M059J (cell line): Measurements from ENCODE around the gene DR1.

DNA sequence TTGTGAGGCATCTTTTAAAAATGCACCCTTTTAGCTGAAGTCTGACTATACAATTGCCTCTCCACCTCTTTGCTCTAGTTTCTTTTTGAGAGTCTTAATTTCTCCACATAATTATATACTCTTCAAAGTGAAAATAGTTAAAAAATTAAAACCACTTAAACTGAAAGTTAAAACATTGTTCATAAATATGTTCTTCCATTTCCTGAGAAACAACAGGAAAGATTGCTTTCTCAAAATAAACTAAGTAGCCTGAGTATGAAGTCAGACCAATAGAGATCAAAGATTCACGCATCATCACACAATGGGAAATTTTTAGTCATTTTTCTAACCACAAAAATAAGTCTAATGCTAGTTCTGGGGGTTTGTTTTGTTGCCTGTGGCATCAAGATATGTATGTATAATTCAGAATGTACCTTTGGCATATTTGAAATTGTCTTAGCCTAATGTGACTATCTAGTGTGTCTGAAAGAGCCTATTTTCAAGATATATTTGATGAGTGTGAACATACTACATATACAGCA, 34.8 kb downstream of the LRRC8D start:
- RAMPAGE, long total RNA: no peak

GRCh38 chr1:89904092-89904604, 83.3 kb downstream of the LRRC8D start:
- RAMPAGE, long total RNA: no peak

- RAMPAGE, long total RNA: no peak
Measured at GRCh38 chr1:90607211-90607627, 109.9 kb downstream of the BARHL2 start.

DNA sequence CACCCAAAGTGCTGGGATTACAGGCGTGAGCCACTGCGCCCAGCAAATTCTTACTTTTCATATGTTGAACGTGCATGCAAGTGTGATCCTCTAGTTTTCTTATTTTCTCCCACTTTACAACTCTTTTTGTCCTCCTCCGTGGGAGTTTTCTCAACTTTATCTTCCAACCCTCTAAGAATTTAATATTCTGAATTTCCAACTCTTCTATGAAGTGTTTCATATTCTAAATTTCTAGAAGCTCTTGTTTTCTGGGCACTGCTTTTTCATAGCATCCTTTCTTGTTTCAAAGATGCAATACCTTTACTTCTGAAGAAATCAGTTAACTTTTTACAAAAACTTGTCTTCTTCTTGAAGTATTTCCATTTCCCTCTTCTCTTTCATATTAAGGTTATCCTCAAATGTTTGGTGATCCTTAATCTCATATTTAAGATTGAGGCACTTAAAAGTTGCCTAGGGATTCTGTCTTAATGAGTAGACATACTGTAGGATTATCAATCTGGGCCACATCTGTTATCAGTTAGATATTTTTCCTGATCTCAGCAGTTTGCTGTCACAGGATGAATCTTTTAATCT, 14.3 kb downstream of the ZNF644 start:
- RAMPAGE, long total RNA: no peak

- RAMPAGE, long total RNA: no peak
Measured at GRCh38 chr1:91731756-91732268, 154.1 kb downstream of the TGFBR3 start.

- RAMPAGE, long total RNA: no peak
Measured at GRCh38 chr1:91742849-91743472, 143.0 kb downstream of the TGFBR3 start.

- RAMPAGE, long total RNA: no peak
Measured at GRCh38 chr1:91745852-91746409, 140.0 kb downstream of the TGFBR3 start.

DNA sequence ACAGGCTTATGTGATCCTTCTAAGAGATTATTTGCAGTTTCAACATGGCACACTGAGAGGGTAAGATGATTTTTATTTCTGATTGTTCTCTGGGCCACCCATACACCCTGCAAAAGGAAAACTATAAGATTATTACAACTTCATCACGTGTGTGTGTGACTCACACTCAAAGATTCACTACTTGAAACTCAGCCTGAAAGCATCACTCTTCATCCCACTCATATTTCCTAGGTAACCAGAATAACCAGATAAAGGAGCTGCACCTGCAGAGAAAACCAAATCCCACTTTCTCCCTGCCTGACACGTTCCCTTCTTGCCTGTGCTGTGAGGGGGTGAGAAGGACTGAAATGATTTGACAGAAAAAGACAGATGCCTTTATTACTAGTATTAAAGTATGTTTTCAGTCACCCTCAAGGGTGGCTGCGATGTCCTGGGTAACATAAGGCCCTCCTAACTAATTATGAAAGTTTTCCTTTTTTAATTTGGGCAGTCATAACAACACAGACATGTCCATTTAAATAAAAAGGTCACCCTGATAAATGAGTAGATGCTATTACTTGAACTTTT, 131.6 kb downstream of the TGFBR3 start:
- RAMPAGE, long total RNA: no peak

DNA sequence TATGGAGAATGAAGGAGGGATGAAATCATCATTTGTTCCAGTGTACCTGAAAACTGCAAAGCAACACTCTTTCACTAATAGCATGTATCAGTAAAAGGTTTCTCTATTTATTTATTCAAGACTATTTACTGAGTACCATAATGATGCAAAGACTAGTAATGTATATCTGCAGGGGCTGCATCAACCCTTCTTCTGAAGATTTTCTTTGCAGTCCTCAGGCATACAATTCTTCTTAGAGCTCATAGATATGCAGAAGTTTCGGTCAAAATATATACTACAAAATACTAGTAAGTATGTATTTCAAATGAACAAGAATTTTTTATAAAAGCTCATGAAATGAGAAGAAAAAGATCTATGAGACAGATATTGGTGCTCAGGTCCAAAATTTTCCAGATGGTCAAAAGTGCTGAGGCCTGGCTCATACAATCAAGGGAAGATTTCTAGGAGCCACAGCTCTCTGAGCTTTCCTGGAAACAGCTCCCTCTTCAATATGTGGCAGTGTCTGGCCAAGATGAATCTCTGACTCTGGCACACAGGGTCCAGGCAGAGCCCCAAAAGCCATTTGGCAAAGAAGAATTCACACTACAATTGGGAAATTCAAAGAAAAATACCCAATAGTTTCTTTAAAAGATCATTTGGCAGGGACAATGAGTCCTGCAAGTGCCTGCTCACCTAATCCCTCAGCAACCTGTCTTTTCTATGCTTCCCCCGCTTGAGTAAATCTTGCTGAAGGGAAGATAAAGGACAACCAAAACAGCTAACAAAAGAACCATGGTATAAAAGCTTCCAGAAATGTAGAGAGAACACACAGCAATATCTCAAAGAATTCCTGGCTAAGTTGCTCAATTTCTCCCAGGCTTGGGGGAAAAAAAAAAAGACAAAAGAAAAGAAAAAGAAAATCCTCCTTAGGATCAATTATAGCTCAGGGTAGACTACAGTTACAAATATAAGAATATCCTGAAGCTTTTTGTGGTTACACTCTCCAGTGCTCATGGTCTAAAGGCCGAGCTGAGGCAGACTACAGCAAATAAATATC, 124.7 kb downstream of the TGFBR3 start:
- RAMPAGE, long total RNA: no peak

DNA sequence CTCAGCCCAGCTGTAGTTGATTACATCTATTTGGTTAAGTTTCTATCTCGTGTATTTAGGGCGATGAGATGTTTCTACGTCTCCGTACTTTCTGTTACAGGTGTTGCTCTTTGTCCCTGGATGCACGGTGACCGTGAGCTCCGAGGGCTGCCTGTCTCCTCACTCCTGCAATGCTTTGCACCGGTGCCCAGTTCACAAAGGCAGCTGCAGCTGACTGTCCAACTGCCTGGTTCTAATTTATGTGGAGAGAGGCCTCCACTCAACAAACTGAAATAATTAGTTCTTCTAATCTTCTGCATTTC, 108.3 kb downstream of the TGFBR3 start:
- RAMPAGE, long total RNA: no peak

GRCh38 chr1:91924066-91924696, 25.0 kb upstream of the BRDT start:
- RAMPAGE, long total RNA: no peak

DNA sequence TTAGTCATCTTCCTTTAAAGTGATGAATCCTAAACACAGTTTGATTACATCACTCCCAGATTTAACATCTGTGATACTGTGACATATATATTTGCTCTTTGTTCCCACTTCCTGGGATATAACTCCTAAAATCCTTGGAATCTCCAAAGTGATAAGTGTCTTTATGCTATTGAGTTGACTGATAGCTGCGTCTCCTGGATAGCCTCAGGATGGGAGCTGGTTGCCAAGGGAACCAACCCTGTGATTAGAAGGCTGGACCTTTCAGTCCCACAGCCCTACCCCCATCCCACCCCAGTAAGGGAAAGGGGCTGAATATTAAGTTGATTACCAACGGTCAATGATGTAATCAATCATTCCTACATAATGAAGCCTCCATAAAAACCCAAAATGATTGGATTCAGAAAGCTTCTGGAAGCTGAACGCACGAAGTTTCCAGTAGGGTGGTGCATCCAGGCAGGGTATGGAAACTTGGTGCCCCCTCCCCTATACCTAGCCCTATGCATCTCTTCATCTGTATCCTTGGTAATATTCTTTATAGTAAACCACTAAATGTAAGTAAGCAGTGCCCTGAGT, 21.4 kb downstream of the GLMN start:
- RAMPAGE, long total RNA: no peak

DNA sequence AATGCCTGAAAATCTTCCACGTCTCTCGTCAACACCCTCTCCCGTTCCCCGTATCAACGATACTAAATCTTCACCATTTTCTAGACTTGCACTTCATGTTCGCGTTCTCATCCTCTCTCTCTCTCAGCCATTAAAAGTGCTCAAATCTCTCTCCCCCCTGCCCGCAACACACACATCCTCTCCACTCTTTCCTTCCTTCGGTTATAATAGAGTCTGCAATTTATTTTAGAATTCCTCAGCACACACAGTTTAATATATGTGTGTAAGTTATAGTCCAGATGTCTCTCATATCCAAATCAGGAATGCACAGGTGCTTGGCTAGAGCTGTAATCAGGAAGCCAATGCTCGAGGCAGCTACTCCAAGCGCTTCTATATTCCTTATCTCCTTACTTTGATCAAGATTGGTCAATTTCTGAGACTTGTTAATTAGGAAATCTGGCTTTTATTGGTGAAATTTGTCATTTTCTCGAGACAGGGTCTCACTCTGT, 27.5 kb downstream of the RPL5 start:
- RAMPAGE, long total RNA: no peak

GRCh38 chr1:92960208-92960998, 859 bp downstream of the DIPK1A start:
- RAMPAGE, long total RNA: no peak

DNA sequence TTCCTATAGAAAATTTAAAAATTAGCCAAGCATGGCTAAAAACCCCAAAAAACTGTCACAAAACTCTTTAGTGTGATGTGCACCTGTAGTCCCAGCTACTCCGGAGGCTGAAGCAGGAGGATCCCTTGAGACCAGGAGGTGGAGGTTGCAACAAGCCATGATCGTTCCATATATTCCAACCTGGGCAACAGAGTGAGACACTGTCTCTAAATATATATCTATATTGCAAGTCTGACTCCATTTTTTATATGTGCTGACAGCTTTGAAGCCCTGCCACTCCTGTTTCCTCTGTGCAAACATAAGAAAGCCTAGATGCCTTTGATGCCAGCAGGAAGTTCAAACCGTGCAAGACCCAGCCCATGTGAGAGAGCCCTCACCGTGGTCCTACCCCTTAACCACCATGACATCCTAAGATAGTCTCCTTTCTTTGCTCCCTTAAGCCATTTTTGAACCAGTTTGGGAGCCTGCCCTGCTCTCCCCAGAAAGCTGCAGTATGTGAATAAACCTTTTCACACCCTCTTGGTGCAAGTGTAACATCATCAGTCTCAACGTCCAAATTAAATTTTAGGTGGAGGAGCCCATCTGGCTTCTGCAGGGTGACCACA, 3.7 kb upstream of the DIPK1A start:
- RAMPAGE, long total RNA: no peak

GRCh38 chr1:92990836-92991312, 29.6 kb upstream of the DIPK1A start:
- RAMPAGE, long total RNA: no peak

DNA sequence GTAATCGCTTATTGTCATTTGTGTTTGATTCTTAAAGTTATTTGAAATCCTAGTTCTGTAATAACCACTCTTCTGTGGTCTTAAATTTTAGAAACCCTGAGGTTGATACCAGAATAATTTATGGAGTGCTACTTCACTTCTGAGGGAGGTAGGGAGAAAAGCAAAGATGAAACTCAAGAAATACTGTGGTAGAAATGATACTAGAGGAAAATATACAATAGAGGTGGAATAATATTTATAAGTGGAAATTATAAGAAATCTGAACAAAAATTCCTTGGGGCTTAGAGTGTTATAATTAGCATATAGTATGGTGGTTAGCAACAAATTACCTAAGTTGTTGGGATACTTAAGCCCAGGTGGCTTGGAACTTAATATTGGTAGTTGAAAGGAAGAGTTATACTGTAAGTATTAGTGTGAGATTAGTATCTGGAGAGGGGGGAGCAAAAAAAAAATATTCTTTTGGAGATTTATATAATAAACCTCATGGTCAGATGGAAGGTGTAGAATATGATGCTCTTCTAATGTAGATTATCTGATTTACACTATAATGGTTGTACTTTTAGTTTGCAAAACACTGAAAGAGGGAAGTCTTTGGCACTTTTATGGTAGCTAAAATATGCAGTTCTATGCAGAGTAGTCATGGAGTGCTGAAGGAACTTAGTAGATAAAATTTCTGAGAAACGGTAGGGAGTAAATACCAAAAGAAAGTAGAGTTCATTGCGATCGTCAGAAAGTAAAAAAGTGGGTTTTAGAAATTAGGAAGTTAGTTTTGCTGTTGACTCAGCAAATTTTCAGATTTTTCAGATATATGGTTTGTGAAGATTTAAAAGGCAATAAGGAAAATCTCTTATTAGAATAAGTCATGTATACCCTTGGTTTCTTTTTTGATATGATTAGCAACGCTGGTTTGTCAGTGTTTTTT, 45.6 kb downstream of the MTF2 start:
- RAMPAGE, long total RNA: no peak

- RAMPAGE, long total RNA: no peak
Measured at GRCh38 chr1:93277468-93277667, 68.3 kb upstream of the DR1 start.

DNA sequence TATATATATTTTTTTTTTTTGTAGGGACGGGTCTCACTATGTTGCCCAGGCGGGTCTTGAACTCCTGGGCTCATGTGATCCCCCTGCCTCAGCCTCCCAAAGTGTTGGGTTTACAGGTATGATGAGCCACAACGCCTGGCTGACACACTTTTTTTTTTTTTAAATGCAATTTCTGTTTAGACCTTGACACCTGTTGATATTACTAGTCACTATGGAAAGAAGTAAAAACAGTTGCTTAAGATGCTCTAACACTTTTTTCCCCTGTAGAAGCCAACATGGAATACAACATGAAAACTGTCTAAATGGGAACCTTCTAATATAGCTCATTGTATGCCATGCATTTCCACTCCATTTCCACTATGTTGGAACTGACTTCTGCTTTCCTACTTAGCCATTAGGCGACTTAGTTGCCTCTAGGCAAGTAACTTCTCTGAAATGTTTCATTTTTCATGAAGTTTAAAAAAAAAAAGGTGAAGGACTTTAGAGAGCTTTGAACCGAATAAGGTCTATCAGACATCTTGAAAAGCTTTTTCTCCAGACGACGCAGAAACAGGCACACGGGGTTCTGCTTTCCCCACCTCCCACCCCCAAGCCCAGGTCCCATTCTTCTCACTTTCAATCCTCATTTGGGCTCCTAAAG, 717 bp upstream of the DR1 start:
- RAMPAGE, long total RNA: no peak

DNA sequence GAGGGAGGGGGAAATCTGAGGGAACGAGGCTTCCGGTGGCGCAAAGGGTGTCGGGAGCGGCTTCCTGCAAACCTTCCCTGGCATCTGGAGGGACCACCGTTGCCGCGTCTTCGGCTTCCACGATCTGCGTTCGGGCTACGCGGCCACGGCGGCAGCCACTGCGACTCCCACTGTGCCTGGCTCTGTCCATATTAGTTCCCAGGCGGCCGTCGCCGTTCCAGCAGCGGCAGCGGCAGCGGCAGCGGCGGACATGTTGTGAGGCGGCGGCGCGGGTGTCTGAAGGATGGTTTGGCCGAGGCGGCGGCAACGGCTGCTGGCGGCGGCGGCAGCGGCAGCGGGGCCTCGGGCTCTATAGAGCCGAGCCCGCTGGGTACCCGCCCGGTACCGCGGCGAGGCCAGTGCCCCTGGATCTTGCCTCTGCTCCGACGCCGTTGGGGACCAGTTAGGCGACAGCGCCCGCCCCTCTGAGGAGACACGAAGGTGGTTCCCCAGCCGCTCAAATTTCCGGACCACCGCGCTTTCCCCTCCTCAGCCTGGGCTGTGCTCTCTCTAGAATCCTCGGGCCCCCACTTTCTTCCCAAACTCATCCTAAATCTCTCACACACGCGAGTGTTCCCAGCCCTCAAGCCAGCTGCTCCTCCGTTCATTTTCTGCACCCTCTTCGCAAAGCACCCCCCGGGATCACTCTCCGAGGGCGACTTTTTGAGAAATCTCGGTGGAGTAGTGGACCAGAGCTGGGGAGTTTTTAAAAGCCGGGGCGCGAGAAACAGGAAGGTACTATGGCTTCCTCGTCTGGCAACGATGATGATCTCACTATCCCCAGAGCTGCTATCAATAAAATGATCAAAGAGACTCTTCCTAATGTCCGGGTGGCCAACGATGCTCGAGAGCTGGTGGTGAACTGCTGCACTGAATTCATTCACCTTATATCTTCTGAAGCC, at the start of gene DR1:
DR1 (plus strand) TSS at position 41 of the 941 bp plus-strand sequence.
- RAMPAGE, long total RNA: no peak